Anterior vena cava (tissue), 1 donor: ENCODE results near the gene FN3KRP.

GRCh38 chr17:82061350-82061773 is 4.2 kb downstream of the DUS1L start:
- PRO-cap = no peak

- PRO-cap = no peak
Observed at GRCh38 chr17:82089438-82089945, 8.5 kb downstream of the FASN start.

DNA sequence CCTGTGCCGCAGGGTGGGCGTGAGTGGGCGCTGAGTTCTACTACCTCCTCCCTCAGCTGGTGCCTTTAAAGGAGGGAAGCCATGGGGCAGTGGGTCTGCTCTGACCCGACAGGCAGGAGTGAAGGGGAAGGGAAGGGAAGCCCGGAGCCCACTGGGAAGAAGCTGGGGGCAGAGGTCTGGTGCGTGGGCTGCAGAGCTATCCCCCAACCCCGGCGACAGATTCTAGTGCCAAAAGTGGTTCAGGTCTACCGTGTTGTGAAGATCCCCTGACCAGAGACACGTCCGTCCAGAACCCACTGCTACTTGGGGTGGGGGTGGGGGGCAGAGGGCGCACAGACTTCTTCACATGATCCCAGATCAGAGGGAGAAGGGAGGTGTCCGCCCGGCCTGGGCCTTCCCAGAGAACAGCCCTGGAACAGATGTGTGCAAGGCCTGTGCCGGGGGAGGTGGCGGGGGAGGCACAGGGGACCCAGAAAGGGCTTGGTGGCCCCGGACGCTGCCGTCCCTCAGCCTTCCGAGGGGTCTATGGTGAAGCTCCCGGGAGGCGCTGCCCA is 12.0 kb downstream of the SLC16A3 start:
- PRO-cap = unidirectional peak, plus-strand start at position 444 of the sequence

DNA sequence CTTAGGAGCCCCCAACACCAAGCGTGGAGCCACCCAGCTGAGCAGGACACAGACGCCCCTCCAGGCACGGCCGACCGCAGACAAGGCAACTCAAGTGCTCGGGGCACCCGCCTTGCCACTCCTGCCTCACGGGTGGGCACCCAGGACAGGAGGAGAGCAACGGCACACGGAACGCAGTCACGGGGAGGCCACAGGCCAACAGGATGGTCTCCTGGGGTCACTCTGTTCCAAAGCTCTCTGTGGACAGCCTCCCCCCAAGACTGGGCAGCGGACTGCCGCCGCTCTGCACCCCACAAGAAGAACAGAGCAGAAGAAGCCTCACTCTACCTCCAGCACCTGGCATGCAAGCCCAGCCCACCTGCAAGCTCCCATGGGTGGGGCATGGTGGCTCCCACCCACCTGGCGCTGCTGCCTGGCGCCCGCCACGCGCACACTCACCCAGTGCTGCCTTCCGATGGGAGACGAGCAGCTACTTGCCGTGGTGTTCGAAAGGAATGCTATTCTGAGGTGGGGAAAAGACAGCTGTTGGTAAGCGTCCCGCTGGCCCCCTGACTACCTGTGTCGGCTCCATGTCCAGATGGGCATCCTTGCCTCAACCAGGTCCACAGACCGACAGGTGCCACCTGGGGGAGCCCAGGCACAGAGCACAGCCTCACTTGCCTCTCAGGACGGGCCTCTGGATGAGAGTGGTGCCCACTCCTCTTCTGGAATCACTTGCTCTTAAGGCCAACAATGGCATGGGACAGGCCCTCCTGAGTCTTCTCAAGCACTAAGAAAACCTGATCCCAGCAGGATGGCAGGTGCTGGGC is 16.9 kb downstream of the SLC16A3 start:
- PRO-cap = no peak

DNA sequence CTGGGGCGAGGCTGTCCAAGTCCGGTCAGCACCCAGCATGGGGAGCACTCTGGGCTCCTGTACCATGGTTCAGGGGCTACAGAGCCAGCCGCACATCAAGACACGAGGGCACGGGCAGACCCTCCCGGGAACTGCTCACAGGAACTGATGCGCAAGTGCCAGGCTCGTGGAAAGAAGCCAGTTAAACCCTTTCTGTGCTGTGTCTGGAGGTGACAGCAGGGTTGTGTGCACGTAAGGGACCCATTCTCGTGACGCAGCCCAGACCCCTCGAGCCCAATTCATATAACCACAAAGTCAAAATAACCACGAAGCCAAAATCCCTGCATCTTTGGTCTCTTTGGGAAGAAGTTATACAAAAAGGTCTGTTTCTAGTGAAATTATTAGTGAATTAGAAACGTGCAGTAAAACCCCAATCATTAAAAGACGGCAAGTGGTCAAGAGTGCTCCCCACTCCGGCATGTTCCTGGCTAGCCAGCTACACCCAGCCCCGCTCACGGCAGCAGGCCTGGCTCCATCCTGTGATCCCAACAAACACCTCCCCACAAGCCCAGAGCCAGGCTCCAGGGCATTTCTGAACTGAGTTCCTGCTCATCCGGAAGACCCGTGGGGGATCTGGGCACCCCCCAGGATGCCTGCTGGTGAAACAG is 18.8 kb downstream of the SLC16A3 start:
- PRO-cap = no peak

GRCh38 chr17:82281932-82282468 is 8.5 kb upstream of the CSNK1D start:
- PRO-cap = no peak

DNA sequence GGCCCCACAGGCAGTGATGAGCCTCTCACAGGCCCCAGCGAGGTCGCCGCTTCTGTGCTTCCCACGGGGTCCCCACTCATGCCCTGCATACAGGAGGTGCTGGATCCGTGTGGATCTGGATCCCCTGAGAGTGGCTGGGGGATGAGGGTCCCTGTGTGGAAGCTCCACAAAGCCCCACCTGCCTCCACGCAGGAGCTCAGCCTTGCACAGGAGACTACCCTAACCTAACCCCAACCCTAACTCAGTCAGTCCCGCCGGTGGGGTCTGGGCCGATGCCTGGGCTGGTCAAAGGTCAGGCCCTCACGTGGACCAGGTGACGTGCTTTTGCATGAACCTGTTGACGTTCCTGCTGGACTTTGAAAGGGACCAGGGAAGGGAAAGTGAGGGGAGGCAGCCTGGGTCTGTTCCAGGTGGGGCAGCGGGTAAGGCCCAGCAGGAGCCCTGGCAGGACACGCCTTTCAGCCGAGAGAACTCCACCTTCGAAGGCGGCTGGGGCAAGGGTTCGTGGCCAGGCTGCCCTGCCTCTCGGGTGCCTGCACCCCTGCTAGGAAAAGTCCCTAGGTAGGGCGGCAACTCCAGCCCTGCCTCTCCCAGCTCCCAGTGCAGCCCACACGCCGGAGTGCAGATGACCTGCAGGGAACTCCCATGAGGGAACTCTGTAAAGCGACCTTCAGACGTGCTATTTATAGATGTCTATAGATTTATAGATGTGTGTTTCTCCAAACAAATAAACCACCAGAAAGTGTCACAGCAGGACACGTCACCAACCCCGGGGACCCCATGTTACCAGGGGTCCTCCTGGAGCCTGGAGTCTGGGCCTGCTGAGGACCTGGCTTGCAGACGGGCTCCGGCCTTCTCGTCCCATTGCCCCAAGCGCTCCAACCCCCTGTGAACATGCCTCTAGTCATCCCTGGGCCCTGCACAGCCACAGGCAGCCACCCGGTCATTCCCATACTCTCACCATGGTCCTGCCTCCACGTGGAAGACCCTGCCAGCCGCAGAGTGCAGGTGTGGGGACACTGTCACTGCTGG is 5.0 kb downstream of the SECTM1 start:
- PRO-cap = no peak

DNA sequence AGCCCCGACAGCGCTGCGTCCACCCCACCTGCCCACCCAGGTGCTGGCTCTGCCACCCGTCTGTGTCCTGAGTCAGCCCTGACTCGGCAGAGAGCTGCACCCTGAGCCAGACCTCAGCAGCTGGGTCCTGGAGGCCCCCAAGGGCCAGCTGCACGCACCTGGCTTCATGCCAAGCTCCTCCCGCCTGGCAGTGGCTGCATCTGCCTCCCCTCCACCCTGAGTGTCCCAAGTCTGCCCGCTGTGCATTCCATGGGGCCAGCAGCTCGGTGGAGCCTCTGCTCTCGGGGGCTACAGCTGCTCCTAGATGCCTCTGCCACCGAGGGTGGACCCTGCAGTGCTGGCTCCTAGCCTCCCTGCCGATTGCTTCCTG is 3.2 kb downstream of the SECTM1 start:
- PRO-cap = no peak

GRCh38 chr17:82332715-82333651 is 583 bp downstream of the SECTM1 start:
- PRO-cap = no peak

DNA sequence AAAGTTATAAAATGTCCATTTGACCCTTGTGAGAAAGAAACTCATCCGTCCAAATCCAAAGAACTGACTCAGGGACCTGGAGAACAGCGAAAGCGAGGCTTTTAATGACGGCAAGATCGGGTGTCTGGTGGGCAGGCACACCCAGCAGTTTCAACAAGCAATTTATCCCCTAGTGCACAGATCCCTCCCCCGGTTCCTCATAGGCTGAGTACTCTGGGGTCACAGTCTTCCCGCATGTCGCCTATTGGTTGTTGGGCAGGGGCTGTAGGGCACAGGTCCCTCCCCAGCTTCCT is 3.9 kb upstream of the UTS2R start:
- PRO-cap = no peak

DNA sequence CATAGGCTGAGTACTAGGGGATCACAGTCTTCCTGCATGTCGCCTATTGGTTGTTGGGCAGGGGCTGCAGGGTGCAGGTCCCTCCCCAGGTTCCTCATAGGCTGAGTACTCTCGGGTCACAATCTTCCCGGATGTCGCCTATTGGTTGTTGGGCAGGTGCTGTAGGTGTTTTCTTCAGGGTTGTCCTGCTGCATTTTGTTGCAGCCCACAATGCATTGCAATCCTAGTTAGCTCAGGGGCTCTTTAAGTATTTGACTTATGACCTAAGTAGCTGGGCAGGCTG is 3.6 kb upstream of the UTS2R start:
- PRO-cap = no peak

- PRO-cap = unidirectional peak, minus-strand start at chr17:82386274
Observed at GRCh38 chr17:82385797-82386750, 14.5 kb downstream of the UTS2R start.

DNA sequence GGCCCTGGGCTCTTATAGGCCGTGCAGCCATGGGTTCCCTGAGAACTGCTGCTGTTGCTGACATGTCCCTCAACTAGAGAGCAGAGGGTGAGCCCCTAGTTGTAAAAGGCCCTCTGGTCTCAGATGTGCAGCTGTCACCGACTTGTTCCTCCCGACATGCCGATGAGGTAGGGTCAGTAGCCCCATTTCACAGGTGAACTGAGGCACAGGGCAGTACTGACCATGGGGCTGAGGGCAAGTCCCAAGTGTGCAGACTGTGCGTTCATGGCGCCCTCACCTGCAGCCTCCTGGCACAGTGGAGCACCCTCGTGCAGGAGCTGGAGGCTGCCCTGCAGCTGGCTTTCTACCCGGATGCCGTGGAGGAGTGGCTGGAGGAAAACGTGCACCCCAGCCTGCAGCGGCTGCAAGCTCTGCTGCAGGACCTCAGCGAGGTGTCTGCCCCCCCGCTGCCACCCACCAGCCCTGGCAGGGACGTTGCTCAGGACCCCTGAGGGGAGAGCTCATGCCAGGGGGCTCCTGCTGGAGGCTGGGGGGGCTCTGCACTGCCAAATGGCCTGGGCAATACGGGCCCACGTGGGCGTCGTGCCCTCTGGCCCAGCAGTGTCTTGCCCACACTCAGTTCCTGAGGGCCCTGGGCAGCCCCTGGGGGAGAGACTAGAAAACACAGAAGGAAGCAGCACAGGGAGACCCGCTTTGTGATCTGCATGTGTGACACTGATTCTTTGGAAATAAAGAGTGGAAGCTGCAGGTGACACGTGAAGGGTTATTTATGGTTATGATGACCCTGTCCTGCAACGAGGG is 8.5 kb downstream of the CYBC1 start:
- PRO-cap = no peak

GRCh38 chr17:82461460-82462625 is 3.3 kb downstream of the NARF start:
- PRO-cap = no peak

DNA sequence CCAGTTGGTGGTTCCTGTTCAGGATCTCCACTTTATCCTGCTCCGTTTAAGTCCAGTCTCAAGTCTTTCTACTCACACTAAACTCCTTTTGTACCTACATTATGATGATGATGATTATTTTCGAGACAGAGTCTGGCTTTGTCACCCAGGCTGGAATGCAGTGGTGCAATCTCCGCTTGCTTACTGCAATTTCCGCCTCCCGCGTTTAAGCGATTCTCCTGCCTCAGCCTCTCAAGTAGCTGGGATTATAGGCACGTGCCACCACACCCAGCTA is 2.3 kb upstream of the FOXK2 start:
- PRO-cap = no peak

GRCh38 chr17:82534153-82534923 is 14.8 kb downstream of the FOXK2 start:
- PRO-cap = no peak

GRCh38 chr17:82542377-82543408 is 23.2 kb downstream of the FOXK2 start:
- PRO-cap = no peak

DNA sequence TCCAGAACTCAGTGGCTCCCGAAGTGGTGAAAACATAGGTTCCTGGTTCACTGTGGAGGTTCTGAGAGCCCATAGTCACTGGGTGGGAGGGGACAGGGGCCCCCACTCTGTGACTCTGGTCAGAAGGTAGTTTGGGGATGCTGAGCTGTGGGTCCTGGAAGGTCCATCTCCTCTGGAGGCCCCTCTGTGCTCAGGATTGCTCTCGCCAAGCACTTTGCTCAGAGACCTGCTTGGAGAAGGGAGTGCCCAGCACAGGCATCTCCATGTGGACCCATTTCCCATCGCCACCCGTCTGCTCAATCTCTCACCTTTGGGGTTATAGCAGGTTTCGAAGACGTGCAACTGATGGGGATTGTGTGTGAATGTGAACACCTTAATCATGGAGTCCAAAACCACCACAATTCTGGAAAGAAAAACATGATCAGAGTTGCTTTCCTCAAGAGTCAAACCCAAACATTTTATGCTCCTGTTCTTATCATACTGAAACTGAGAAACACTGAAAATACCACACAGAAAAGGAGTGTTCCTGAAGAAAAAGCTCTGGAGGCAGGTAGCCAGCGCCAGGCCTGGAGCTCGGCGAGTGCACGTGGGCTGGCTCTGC is 23.1 kb downstream of the WDR45B start:
- PRO-cap = no peak

DNA sequence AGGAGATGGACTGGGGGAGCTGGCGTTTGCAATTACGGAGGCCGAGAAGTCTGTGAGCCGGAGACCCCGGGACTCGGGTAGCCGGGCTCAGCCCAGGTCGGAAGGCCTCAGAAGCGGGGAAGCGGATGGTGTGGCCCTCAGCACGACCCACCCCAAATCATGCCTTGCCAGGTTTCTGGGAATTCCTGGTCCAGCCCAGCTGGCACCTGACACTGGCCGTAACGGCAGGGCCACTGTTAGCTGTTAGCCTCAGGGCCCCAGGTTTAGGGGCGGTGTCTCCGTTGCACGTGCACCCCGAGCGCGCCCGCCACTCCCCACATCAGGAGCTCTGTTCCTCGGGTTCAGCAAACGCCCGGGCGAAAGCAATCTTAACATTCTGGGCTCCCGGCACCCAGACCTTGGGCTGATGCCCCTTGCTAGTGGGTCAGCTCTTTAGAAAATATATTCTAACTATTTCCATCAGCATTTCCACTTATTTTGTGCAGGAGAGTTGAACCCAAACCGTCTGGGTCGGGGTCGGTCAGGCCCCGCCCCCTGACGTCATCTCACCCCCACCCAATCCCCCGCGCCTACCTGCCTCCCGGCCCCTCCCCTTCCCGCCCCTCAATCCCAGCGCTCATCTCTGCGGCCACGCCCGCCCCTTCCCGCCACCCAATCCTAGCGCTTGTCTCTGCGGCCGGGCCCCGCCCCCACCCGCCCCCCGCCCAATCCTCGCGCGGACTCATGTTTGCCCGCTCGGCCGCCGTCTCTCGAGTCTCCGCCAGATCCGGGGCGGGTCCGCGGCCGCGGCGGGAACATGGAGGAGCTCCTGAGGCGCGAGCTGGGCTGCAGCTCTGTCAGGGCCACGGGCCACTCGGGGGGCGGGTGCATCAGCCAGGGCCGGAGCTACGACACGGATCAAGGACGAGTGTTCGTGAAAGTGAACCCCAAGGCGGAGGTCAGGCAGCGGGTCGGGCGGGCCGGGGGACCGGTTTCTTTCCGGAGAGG is at the start of gene FN3KRP:
Gene FN3KRP (plus strand): TSS at position 747 of the 987 bp plus-strand sequence.
- PRO-cap = bidirectional peak, plus-strand start at position 763 of the sequence, minus-strand start at position 536 of the sequence

- PRO-cap = no peak
Observed at GRCh38 chr17:82752401-82752937, 604 bp downstream of the TBCD start.